Subcutaneous preadipocyte (primary cell): ENCODE measurements around a stretch of chr5.

GRCh38 chr5:180210061-180210701 is 1.2 kb upstream of the RASGEF1C start:
- CAGE, long polyA plus RNA = no peak

DNA sequence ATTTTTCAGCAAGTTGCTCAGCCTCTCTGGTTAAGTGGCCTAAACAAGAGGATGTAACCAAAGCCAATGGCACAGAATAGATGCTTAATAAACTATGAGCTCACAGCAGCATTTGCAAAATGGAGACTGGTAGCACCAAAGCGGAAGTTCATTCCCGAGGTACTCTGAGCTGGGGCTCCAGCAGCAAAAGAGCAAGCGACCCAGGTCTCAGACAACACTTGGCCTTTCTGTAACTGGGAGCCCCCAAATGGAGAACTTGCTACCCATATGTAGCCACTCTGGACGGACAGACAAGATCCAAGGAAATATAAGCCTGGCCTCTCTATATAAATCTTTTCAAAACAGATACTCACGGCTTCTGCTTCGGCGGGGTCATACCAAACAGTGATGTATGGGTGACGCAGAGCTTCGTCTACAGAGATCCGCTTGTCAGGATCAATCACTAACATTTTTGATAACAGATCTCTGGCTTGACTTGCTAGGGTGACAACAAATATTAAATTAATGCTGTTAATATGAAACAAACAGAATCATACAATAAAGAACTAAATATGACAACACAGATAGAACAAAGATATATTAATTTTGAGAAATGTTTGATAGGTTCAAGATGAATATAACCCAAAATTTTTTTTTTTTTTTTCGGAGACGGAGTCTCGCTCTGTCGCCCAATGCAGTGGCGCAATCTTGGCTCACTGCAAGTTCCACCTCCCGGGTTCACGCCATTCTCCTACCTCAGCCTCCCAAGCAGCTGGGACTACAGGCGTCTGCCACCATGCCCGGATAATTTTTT is 31.9 kb upstream of the RASGEF1C start:
- CAGE, long polyA plus RNA = no peak

DNA sequence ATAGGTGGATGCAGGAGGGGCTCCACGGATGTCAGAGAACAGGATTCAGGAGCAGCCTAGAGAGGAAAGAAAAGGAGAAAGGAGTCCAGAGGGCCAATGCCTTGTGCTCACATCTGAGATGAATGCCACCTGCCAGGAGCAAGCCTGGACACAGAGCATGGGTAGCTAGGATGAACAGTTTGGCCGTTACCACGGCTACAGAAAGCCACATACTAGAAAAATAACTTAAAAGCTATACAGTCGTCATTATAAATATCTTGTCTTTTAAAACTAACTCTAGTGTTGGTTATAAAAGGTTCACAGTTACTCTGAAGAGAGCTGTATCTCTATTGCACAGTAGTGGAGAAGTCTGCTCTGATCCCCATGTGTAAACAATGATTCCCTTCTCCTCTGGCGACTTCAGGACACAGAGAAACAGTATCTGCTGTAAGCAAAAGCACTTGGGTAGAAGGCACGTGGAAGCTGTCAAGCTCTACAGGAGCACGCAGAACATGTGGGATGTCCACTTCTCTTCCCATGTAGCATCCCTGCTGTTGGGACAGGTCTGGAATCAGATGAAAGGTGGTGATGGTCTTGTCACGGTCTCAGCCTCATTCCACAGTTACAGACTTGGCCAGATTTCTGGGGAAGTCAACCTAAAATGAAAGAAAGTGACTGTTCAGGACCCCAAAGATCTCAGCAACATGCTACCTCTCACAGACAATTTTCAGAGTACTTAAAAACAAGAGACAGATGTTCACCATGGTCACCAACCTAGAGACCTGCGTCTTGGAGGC is 9.3 kb upstream of the MAPK9 start:
- CAGE, long polyA plus RNA = no peak

GRCh38 chr5:180331434-180332431 is 21.4 kb downstream of the GFPT2 start:
- CAGE, long polyA plus RNA = no peak

DNA sequence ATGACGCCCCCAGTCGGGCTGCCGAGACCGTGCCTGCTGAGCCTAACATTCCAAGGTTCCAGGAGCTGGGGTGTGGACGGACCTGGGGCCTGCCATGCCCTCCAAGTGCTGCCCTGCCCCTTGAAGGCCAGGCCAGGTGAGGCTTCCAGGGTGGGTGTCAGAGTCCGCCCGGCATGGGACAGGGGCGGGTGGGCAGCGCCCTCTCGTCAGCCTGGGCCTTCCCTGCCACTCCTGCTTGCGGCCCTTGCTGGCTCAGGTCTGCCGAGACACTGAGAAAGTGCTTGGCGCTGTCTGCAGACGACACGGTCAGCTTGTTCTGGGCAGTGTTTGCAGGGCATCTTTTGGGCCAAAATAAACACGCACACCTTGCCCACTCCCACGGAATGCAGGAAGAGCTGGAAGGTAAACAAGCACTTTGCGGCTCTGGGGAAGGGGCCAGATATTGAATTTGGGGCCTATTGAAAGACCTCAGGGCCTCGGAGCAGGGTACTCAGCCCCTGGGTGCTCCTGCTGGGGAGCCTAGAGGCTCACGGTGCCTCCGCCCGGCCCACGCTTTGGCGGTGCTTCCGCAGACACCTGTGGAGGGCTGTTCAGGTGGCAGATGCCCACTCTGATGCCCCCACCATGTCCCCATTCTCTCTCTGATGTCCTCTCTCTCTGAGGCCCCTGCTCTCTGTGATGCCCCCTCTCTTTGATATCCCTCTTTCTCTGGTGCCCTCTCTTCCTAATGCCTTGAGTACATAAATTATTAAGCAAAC is 4.3 kb upstream of the SCGB3A1 start:
- CAGE, long polyA plus RNA = no peak

DNA sequence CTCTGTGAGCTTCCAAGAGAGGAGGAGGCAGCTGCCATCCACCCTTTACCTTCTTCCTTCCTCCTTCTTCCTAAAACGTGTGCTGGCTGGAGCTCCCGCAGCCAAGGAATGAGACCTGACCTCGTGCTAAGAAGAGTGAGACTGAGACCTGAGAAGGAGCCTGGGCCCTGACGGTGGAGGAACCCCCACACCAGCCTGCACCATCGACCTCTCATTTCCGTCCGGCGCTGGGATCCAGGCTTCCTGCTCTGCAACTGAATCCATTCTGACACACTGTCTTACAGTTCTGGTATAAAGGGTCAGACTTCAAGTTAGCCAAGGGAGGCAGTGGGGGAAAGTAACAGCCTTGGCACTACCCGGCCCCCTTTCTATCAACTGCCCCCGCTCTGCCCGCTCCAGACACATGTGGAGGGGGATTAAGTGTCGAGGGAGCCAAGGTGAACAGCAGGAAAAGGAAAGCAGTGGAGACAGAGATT is 16.0 kb downstream of the MGAT1 start:
- CAGE, long polyA plus RNA = no peak

DNA sequence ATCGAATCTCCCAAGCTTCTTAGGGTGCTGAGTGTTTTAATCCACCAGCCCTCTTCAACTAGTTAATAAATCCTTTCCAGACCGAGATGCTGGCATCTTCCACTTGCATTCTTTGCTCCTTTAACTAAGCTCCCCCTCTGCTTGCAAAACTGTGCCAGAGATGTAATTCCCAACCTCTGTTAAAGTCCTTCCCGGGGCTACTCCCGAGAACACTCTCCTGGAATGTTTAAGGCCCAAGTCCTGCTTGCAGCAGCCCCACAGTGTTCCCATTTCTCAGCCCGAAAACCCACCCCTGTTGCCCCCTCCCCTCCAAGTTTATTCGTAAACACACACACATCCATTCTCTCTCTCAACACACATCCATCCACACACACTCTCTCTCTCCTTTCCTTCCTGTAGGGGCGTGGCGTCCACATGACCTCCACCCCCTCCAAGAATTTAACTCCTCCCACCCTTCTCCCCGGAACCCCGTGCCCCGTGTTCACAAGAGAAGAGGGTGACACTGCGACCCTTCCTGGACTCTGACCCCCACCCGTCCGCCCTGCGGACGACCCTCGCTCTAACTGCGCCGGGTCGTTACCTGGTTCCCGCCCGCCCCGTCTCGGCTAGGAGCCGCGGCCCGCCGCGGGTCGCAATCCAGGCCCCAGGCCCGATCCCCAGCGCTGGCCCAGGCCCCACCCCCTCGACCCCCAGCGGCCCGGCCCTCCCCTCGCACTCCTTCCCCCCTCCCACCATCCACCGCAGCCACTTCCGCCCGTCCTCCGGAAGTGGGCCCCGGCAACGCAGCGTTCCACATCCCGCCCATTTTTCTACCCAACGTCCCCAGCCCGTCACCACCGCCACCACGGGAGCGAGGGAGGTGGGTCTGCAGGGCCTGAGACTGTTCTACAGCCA is 7.1 kb upstream of the MGAT1 start:
- CAGE, long polyA plus RNA = start-site peak on the minus strand centred at position 443 of the sequence, 164 bp wide, 25 and 8 reads in 2 replicates; start-site peak on the minus strand centred at position 672 of the sequence, 55 bp wide, 62 and 11 reads in 2 replicates; start-site peak on the plus strand centred at position 792 of the sequence, 78 bp wide, 32 and 13 reads in 2 replicates

GRCh38 chr5:180815045-180816117 is 12.8 kb upstream of the MGAT1 start:
- CAGE, long polyA plus RNA = no peak

- CAGE, long polyA plus RNA = no peak
Observed at GRCh38 chr5:180820317-180820682, 17.7 kb upstream of the MGAT1 start.

- CAGE, long polyA plus RNA = no peak
Observed at GRCh38 chr5:181043133-181043626, 3.1 kb downstream of the BTNL9 start.

GRCh38 chr5:181054933-181055427 is 14.9 kb downstream of the BTNL9 start:
- CAGE, long polyA plus RNA = no peak

- CAGE, long polyA plus RNA = no peak
Observed at GRCh38 chr5:181133512-181134130, 2.7 kb upstream of the OR2V1 start.

DNA sequence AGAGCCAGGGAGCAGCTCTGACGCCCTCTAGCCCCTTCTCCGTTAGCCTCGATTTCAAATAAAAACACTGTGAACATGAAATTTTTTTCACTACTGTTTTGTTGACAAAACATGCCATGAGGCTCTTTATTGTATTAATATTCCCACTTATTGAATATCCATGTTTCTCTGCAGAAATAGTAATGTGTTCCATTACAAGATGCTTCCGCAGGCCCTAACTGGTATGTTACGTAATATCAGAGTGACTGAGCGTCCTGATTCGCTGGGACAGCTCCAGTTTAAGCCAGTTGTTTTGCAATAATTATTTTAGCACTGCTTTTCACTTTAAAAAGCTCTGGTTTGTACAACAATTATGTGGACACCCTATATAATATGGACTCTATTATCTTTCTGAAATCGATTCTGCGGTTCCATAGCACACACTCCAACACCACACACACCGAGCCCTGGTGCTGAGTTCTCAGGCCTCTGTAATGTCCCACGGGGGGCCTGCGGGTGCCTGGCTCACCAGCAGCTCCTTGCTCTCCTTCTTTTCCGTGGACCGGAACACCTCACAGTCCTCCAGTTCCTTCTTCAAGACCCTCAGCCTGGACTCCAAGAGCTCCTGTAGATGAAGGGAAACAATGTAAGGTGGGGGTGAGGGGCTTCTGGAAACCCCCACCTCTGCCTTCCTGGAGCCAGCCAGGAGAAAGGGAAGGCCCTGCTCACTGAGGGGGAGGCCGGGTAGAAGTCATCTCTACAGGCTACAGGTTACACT is 1.8 kb downstream of the TRIM7 start:
- CAGE, long polyA plus RNA = no peak

GRCh38 chr5:181241236-181242048 is 2.3 kb downstream of the RACK1 start:
- CAGE, long polyA plus RNA = no peak

GRCh38 chr5:181267200-181267774 is 6.3 kb upstream of the TRIM52 start:
- CAGE, long polyA plus RNA = no peak